Pericardium (tissue), 1 donor: ENCODE data around the genes NCOA4 and RBP3.

DNA sequence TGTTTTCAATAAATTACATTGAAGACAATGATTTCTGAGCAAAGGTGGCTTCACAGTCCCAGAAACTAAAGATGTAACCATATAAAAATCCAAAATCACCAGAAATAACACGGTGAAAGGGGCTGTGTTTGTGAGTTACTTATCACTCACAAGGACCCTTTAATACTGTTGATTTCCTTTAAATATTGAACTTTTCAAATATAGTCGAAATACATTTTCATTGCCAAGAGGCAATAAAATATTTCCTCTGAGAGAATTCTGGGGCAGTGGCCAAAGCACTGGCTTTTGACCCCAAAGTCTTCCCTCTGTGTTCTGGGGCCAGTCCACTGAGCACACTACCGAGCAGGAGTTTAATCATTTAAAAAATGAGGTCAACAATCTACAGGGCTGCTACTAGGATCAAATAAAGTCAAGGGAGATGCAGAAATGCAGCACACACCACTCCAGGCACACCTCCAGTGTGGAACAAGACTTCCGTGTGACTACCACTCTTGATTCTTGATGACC is 63.7 kb downstream of the MARCHF8 start:
- RRBS, result no CpG with 5 or more reads among the region's 4 CpGs

- RRBS, result no CpG with 5 or more reads among the region's 5 CpGs
These were observed 21.4 kb downstream of the TIMM23 start for GRCh38 chr10:45993763-45994091.

DNA sequence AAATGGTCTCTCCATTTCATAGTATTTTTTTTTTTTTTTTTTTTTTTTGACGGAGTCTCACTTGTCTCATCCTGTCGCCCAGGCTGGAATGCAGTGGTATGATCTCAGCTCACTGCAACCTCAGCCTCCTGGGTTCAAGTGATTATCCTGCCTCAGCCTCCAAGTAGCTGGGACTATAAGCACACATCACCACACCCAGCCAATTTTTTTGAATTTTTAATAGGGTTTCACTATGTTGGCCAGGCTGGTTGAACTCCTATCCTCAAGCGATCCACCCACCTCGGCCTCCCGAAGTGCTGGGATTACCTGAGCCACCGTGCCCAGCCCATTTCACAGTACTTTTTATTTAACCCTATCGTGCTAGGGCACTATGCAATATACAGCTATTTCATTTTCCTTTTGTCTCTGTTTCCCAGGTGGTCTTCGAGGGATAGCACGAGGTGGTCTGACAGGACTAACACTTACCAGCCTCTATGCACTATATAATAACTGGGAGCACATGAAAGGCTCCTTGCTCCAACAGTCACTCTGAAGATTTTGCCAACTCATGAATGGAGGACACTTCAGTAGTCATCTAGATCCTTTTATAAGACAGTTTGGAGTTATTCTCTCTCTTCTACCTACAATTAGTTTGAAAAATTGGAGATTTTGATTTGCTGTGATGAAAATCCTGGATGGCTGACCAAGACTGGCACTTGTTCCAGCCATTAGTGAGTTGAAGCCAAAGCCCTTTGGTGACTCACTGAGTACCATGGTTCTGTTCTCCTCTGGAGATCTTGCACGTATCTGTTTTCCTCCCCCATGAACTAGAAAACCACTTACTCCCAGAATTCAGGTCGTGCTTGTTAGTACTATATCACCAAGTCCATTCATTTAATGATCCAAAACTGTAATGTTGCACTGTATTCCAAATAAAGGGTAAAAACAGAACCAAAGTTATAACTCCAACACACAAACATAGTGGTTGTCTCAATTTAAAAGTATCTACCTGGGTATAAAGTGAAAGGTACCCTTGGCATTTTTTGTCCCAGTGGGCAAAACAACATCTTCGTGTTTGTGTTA is 27.3 kb downstream of the NCOA4 start:
- RRBS, result no CpG with 5 or more reads among the region's 12 CpGs

- RRBS, result no CpG with 5 or more reads among the region's 61 CpGs
These were observed at the start of gene NCOA4 for GRCh38 chr10:46029882-46030893. Gene NCOA4, minus strand, starts transcription at chr10:46030623.

DNA sequence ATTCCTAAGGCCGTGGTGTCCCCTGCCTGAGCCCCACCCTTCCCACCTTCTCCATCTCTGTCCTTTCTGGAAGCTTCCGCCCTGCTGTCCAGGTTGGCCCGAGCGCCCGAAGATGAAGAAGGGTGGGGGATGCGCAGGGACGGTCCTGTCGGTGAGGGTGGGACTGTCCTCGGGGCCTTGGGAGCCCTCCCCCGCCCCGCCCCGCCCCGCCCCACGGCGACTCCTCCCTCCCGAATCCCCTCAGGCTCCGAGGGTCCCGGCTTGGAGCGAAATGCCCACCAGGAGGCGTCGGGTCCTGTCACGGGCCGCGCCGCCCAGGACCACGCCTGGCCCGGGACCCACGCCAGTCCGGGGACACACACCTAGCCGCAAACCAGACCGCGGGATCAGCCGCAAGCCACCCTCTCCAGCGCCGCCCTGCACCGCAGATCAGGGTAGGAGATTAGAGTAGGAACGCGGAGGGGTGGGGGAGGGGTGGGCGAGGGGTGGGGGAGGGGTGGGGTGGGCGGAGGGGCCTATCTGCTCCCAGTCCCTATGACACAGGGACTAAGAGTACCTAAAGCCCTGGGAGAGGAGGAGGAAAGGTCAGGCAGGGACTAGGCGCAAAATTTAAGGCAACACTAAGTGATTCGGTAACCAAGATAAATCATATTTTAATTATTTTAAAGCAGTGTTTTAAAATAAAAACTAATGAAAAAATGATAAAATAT is 15.2 kb downstream of the GPRIN2 start:
- RRBS, result 4% methylated on average over 10 of the region's 42 CpGs

DNA sequence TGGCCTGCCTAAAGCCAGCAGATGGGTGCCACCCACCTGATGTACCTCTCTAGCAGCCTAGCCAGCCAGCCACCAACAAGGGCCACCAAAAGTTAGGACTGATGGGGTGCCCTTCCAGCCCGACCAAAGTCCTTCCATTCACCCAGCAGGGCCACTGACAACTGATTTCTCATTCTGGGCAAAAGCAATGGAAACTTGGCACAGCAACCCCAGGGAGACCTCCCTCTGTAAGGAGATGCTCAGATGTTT is 13.7 kb downstream of the GPRIN2 start:
- RRBS, result no CpG with 5 or more reads among the region's 1 CpG

- RRBS, result no CpG with 5 or more reads among the region's 5 CpGs
These were observed 162.3 kb upstream of the GDF10 start for GRCh38 chr10:47137682-47138043.

GRCh38 chr10:47167097-47167834 is 132.7 kb upstream of the GDF10 start:
- RRBS, result no CpG with 5 or more reads among the region's 14 CpGs

- RRBS, result no CpG with 5 or more reads among the region's 4 CpGs
These were observed at the start of gene RBP3 for GRCh38 chr10:47348224-47348591. Gene RBP3, plus strand, starts transcription at chr10:47348363.

- RRBS, result no CpG with 5 or more reads among the region's 19 CpGs
These were observed 76.2 kb upstream of the AGAP9 start for GRCh38 chr10:47599583-47600083.

- RRBS, result no CpG with 5 or more reads among the region's 10 CpGs
These were observed 131.1 kb upstream of the FAM25C start for GRCh38 chr10:48130593-48131224.

DNA sequence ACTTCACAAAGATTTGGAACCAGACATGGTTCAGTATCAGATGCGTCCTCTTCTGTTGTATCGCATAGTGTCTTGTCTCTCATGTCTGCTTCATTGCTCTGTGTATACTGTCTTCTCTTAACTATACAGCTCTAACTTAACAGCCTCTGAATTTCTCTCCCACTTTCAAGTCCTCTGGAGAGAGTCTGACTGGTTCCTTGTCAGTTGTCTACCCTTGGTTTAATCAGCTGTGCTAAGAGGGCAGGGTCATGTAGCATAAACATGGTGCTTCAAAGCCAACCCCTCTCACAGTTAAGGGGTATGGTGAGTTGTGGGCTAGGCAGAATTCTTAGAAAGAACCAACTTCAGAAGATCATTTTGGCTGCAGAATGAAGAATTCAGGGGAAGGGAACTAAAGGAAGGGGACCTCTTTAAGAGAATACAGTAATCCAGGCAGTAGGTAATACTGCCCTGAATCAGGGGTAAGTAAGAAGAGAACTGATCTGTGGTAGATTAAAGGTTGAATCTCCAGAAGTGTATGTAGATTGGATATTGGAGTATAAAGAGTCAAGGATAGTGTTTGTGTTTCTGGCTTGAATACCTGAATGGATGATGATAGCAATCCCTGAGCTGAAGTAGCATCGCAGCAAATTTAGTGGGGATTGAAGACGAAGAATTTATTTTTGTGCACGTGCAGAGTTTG is 62.5 kb downstream of the MAPK8 start:
- RRBS, result no CpG with 5 or more reads among the region's 5 CpGs

DNA sequence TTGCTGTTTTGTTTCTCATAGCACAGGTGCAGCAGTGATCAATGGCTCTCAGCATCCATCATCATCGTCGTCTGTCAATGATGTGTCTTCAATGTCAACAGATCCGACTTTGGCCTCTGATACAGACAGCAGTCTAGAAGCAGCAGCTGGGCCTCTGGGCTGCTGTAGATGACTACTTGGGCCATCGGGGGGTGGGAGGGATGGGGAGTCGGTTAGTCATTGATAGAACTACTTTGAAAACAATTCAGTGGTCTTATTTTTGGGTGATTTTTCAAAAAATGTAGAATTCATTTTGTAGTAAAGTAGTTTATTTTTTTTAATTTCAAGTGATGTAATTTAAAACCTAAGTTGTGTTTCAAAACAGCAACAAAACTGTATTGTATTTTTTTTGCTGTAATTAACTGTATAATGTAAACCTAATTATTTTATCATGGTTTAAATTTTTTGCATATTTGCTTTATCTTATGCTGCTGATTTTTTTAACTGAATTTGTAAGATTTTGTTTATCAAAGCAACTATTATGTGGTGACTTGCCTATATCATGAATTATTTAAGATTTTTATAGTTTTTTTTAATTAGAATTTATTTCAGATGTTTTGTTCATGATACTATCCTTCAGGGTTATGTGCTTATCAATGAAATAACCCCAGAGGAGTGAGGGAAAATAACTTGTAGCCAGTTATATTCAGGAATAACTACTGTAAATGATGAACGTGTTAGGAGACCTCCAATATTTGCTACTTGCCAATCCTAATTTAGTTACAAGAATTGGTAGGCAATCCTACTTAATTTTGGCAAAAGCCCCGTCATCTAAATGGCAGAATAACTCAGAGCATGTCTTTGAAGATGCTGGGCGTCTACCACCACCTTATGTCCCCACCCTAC is 128.6 kb downstream of the MAPK8 start:
- RRBS, result no CpG with 5 or more reads among the region's 8 CpGs

DNA sequence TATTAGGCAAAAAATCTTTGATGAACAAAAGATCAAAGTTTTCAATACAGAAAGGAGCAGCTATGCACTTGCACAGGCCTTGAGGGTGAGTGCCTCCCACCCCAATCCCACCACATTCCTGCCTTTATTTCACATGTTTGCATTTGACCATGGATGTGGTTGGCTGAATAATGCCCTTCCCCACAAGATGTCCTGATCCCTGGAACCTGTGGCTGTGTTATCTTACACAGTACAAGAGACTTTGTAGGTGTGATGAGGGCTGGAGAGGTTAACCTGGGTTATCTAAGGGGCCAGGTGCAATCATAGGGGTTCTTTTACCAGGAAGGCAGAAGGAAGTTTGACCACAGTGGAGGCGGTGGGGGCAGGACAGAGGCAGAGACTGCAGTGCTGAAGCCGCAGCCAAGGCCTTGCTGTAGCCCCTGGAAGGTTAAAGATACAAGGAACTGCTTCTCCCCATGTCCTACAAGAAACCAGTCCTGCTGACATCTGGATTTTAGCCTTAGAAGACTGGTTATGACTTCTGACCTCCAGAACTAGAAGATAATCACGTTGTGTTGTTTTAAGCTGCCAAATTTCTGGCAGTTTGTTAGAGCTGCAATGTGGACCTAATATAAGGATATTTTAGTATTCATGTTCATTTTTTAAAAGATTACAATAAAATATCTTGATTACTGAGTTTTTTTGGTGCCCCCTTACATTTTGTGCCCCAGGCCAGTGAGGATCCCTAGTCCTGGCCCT is 136.7 kb downstream of the ARHGAP22 start:
- RRBS, result no CpG with 5 or more reads among the region's 3 CpGs

DNA sequence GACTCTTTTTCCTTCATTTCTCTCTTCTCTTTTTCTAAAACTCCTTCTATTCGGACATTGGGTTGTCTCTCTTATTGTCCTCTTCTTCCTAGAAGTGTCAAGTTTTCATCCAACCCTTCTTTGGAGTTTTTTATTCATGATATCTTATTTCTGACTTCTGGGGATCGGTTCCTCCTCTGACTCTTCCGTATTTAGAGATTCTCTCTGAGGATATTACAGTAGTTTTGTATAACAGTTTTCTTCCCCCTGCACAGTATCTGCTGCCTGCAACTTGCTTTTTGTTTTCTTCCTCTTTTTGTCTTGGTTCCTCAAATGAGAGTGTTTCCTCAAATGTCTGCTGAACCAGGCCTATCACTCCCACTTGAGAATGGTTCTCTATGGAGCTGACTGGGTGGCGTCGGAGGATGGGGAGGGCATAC is 27.8 kb downstream of the ARHGAP22 start:
- RRBS, result no CpG with 5 or more reads among the region's 5 CpGs

DNA sequence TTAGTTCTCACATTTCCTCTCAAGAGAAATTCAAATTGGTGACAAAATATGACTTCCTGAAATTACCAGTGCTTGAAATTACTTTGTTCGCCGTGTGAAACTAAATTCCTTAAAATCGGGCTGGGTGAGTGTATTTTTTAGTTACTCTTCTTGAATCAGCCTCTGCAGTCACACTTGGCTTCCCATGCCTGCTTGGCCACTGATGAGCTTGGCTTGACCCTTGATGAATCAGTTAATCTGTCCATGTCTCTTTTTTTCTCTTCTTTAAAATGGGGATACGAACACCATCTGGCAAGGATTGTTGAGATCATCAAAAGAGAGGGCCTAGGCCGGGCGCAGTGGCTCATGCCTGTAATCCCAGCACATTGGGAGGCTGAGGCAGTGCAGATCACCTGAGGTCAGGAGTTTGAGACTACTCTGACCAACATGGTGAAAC is 19.0 kb upstream of the ARHGAP22 start:
- RRBS, result no CpG with 5 or more reads among the region's 6 CpGs

DNA sequence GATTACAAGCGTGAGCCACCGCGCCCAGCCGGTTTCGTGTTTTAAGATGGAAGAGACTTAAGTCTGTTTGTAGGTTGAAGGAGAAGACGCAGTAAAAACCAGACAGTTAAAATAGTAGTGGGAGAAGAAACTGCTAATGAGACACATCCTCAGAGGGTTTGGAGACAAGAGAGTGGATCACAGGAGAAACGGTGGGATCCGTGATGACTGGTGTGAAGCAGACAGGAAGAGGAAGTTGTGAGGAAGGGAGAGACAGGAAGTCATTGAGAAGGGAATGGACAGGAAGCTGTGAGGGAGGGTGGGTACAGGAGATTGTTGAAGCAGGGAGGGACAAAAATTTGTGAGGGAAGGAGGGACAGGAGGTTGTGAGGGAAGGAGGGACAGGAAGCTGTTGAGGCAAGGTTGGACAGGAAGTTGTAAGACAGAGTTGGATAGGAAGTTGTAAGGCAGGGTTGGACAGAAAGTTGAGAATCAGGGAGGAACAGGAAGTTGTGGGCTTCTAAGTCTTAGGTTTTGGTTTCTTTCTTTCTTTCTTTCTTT is 115.6 kb downstream of the WDFY4 start:
- RRBS, result no CpG with 5 or more reads among the region's 8 CpGs

DNA sequence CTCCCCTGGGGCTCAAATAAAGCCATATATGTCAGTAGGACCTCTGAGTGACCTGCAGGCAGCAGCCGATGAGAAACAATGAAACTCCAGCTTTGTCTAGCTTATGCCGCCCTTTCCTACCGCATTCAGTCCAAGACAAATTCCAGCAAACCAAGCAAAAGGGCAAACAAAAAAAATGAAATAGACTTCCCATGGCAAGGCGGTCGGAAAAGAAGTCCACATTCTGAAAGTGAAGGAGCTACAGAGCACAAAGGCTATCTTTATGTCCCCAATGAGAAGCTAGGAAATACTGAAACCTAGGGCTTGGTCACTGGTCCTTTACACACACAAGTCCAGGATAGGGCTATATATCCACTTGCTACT is 20.4 kb downstream of the VSTM4 start:
- RRBS, result no CpG with 5 or more reads among the region's 5 CpGs

GRCh38 chr10:49183648-49184065 is 4.5 kb downstream of the TMEM273 start:
- RRBS, result no CpG with 5 or more reads among the region's 3 CpGs

DNA sequence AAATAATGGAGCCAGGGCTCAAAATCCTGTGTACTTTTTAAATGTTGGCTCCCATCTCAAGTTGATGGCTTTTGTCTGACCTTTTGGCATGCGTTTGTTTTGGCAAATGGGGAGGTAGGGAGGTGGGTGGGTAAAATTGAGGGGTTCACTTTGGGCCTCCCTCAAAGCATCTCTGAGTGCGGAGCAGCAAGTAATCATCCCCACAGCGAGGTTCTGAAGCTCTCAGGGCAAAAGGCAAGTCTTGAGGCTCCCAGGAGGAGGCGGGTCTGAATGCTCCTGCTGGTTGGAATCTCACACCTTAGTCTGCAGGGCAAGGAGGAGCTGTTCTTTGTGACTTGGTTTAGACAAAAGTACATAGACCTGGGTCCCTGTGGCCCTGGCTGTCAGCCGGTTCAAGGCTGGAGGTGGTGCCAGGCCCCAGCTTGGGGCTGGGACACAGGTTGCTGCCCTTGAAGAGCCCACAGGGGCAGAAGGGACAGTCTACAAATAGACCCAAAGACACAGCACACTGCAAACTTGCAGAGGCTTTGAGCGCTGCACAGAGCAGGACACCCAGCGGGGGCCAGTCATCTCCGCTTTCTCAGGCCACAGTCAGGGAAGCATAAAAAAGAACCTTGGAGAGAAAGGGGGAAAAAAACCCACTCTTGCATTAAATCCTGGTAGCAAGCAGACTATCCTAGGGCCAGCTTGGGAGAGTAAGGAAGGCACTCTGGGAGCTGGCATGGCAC is 1.1 kb upstream of the C10orf71 start:
- RRBS, result no CpG with 5 or more reads among the region's 8 CpGs